ENCODE data around the genes CLDN2, MORC4 and NUP62CL.

DNA sequence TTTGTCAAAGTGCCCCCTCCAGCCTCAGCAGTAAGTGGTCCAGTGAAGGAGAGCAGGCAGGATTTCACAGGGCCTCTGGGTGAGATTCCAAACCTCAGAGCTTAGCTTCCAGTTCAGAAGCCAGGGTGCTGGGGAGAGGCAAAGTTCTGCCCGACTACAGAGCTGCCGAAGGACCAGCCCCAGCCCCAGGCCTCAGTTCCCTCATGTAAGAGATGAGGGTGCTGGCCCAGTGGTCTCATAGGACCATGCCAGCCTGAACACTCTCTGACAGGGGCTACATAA, 746 bp upstream of the RIPPLY1 start:
- PRO-cap = no peak
- RAMPAGE, long total RNA, 4 experiments = no peak in any of the 4 experiments

DNA sequence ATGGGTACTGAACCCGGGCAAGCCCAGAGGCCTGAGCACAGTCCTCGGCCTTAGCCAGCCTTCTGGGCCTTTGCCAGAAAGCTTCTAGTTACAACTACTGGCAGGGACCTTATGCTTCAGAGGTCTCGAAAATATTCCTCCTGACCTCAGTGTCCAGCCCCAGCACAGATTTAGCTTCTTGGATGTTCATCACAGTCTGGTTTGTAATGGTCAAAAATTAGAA, 998 bp upstream of the RIPPLY1 start:
- PRO-cap = no peak
- RAMPAGE, long total RNA, 4 experiments = no peak in any of the 4 experiments

- PRO-cap = no peak
- RAMPAGE, long total RNA, 4 experiments = no peak in any of the 4 experiments
These were observed at the start of gene CLDN2 for GRCh38 chrX:106920204-106920462. TSS of gene CLDN2 (plus strand) at chrX:106920402.

GRCh38 chrX:106999926-107000659, at the start of gene MORC4:
TSS of gene MORC4 (minus strand) at chrX:107000212.
- PRO-cap = bidirectional peak, plus-strand start at chrX:107000474, minus-strand start at chrX:107000212
- RAMPAGE, long total RNA, 4 experiments = no peak in any of the 4 experiments

DNA sequence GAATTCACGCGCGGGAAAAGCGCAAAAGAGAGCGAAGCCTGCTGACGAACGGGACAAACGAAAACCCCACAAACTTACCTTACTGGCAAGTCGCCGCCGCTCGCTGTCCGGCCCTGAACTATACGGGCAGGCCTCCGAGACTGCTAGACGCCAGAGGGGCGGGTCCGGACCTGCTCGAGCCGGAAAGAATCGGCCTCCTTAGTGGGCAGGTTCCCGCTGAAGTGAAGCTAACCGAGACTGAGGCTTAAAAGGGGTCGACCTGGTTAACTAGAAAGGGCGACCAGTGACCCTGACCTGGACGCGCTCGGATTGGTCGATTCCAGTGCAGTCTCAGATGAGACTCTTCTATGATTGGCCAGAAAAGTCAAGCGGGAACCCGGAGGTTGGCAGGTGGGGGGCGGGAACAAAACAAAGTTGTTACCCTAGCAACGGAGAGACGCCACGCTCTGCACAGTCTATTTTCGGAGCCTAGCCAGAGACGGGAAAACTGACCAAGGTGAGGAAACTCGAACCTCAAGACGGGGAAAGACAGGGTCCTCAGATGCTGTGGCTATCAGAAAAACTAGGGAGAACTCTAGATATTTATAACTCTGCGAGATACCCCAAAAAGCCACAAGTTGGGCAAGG, at the start of gene NUP62CL:
Gene NUP62CL (minus strand): TSS at position 239 of the 627 bp plus-strand sequence.
- PRO-cap = unidirectional peak, minus-strand start at position 120 of the sequence; unidirectional peak, minus-strand start at position 239 of the sequence
- RAMPAGE, long total RNA, 4 experiments = start-site peak on the minus strand in 2 of 4 experiments, centred at positions 265 to 268 of the sequence, 16 to 24 reads per replicate

- PRO-cap = bidirectional peak, plus-strand start at chrX:107711395, minus-strand start at chrX:107711097
- RAMPAGE, long total RNA, 4 experiments = no peak in any of the 4 experiments
These were observed 64.8 kb downstream of the TSC22D3 start for GRCh38 chrX:107710347-107711682.

- PRO-cap = bidirectional peak, plus-strand start at chrX:107712739, minus-strand start at chrX:107712567; bidirectional peak, plus-strand start at chrX:107713033, minus-strand start at chrX:107713125; unidirectional peak, minus-strand start at chrX:107713198
- RAMPAGE, long total RNA, 4 experiments = no peak in any of the 4 experiments
These were observed 62.9 kb downstream of the TSC22D3 start for GRCh38 chrX:107712509-107713358.

DNA sequence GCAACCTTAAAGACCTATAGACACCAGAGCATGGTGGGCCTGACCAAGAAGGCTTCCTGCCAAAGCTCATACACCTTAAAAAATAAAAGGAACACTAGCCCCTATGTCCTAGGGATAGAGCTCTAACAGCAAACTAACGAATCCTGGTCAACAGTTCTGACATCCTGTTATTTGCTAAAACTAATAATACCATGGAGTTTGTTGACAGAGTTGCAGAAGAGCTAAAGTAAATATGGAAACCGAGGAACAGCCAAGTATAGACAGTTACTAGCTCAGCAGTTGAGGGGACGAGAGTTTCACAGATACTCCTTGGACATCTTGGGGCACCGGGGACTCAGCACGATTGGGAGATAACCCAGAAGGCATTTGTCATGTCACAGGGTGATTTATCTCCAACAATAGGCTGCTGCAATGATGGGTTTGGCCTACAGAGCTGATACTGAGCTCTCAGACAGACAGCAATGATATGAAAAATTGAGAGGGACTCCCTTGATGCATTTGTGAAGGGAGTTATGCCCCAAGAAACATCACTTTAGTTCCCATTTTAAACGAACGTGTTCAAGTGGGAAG, 48.8 kb downstream of the TSC22D3 start:
- PRO-cap = no peak
- RAMPAGE, long total RNA, 4 experiments = no peak in any of the 4 experiments

GRCh38 chrX:107759414-107760328, 15.9 kb downstream of the TSC22D3 start:
- PRO-cap = no peak
- RAMPAGE, long total RNA, 4 experiments = no peak in any of the 4 experiments

GRCh38 chrX:107774689-107775492, 696 bp downstream of the TSC22D3 start:
- PRO-cap = no peak
- RAMPAGE, long total RNA, 4 experiments = no peak in any of the 4 experiments

DNA sequence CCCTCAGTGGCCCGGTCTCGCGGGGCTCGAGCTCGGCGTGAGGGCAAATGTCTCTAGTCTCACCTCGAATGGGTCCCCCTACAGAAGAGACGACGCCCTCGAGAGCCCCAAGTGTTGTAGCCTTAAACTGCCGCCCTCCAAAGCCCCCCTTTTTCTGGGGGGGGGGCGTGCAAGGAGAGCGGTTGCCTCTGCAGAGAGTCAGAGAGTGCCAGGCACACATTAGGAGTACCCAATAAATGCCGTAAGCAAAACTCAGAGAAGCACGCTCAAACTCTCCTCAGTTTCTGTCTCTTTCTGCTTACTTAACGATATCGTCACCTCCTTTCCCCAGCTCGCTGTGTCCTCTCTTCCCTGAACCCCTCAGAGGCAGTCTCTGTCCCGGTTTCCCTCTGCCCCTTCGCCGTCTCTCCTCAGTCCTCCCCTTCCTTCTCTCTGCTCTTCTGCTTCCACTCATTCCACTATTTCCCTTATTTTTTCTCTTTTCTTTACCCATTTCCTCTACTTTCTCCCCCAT, 751 bp upstream of the TSC22D3 start:
- PRO-cap = unidirectional peak, minus-strand start at position 434 of the sequence
- RAMPAGE, long total RNA, 4 experiments = no peak in any of the 4 experiments

- PRO-cap = no peak
- RAMPAGE, long total RNA, 4 experiments = no peak in any of the 4 experiments
These were observed 1.3 kb downstream of the MID2 start for GRCh38 chrX:107827104-107827260.

DNA sequence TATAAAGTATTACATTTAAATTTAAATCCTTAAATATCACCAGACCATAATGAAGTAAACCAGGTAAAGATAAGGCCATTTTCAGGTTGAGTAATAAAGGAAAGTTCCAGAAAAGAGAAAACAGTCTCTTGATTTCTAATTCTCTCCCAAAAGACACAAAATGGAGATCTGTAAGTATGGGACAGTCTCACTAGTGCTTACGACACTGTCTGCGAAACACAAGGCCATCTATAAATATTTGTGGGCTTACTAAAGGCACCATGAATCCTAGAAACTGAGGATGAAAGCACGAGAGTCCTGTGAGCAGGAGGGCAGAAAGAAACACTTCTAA, 943 bp downstream of the PSMD10 start:
- PRO-cap = no peak
- RAMPAGE, long total RNA, 4 experiments = no peak in any of the 4 experiments

GRCh38 chrX:108737014-108737702, 795 bp upstream of the IRS4 start:
- PRO-cap = no peak
- RAMPAGE, long total RNA, 4 experiments = no peak in any of the 4 experiments

DNA sequence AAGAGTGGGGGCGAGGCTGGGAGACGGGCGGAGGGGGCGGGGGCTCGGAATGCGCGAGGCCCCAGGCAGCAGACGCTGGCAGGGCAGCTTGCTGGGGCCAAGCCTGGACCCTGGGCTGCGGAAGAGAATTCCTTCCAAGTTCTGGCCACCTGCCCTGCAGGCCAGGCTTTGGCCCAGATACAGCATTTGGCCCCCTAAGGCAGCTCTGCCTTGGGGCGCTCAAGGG, 271 bp upstream of the KCNE5 start:
- PRO-cap = no peak
- RAMPAGE, long total RNA, 4 experiments = no peak in any of the 4 experiments

GRCh38 chrX:109689135-109689763, 43.8 kb downstream of the ACSL4 start:
- PRO-cap = no peak
- RAMPAGE, long total RNA, 4 experiments = no peak in any of the 4 experiments

DNA sequence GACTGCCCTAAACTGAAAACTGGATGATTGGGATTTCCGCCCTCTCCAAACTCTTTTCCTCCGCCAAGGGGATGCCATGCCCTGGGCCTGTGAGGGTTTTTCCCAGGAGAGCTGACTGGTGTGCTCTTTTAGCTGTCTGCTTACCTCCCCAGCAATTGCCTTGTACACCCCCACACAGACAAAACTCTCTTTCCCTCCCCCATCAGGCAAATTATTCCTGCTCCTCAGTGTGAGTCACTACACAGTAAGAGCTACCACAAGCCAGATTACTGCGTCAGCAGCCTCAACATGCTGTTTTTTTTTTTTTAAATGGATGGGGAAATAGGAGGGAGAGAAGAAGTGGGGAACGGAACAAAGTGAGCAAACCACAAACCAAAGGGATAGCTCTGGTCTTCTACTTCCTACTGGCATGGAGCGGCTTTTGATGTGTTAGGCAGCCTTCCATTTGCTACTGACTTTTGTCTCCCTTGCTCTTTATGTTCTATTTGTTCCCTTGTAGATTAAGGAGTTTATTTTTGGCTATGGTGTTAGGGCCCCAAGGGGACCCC, 107.5 kb upstream of the ACSL4 start:
- PRO-cap = bidirectional peak, plus-strand start at position 363 of the sequence, minus-strand start at position 157 of the sequence
- RAMPAGE, long total RNA, 4 experiments = no peak in any of the 4 experiments

DNA sequence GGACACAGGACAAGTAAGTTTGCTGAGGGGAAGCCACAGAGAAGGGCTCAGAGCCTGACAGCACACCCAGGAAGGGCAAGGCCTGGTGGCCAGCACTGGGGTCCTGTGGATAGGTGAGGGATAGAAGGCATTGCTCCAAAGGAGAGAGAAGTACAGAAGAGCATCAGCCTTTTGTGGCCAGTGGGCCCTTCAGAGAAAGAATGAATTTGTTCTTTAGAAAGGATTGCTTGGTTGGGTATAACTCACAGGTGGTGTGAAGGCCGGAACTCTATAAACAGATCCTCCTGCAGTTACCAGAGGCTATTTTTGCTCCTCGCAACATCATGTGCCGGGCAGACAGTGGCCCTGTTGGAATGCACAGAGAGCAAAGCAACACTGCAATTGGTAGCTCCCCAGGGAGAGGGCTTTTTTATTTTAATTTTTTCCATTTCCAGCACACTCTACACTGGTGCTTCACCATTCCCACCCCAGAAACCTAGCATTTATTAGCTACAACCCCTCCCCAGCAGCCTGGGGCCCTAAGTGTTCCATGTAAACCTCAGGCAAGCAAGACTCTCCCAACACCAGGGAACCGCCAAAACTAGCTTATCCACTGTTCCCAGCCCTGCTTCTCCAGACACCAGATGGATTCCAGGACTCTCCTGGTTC, 75.3 kb upstream of the TMEM164 start:
- PRO-cap = no peak
- RAMPAGE, long total RNA, 4 experiments = no peak in any of the 4 experiments

DNA sequence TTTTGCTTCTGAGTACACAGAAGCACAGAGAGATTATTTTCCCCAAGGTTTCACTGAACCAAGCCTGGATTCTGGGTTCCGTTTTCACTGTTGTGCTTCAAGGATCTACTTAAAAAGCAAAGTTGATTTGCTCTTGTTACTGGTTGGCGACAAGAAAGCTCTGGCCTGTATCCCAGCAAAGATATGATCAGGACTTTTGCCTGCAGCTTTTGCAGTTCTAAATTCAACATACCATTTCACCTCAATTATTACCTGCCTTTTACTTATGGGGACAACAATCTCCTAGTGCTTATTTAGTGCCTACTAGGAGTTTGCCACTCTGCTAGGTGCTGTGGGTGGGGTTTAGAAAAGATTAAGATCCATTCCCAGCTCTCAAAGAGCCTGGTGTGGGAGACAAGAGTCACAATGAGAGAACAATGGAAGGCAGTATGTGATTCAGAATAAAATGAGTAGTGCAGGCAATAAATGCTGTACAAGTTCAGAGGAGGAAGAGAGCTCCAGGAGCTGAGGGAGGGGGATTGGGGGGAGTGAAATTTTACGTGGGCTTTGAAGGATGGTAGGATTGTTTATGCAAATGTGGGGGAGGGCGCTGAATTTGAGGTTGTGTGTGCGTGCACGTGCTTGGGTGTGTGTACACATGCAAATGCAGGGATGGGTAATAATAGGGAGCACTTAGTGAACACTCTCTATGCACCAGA, 5.0 kb upstream of the TMEM164 start:
- PRO-cap = no peak
- RAMPAGE, long total RNA, 4 experiments = no peak in any of the 4 experiments

DNA sequence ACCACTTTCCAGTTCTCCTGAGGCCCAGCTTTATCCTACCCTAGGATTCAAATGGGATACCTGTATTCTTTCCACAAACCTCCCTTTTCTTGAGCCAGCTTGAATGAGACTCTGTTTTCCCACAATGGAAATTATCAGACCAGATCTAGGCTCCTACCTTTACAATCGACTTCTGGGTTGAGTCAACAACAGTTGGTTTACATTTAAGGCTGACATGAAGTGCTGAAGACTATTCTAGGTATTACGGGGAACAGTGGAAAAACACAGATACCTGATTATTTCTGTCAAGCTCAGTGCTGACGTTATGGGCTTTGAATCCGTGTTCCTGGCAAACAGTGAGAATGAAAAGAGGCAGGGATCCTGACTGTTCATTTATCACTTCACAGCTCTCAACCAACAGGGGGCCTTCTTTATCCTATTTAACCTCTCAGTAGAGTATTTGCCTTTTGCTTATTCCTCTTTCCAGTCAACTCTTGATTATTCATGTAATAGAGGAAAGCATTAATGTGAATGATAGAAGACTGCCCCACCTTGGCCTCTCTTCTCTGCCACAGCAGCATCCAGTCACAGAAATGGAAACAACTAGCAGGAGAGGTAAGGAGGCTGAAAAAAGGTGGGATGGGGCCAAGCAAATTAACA, 43.1 kb downstream of the TMEM164 start:
- PRO-cap = no peak
- RAMPAGE, long total RNA, 4 experiments = no peak in any of the 4 experiments